Left lobe of liver (tissue), 1 donor: ENCODE data around the genes ADAT1 and MAF.

- PRO-cap, result no peak
Measured at GRCh38 chr16:75621163-75621567, 1.9 kb downstream of the ADAT1 start.

GRCh38 chr16:75623095-75623691 lies at the start of gene ADAT1:
TSS of gene ADAT1 (minus strand) at chr16:75623281.
- PRO-cap, result bidirectional peak, plus-strand start at chr16:75623373, minus-strand start at chr16:75623241

DNA sequence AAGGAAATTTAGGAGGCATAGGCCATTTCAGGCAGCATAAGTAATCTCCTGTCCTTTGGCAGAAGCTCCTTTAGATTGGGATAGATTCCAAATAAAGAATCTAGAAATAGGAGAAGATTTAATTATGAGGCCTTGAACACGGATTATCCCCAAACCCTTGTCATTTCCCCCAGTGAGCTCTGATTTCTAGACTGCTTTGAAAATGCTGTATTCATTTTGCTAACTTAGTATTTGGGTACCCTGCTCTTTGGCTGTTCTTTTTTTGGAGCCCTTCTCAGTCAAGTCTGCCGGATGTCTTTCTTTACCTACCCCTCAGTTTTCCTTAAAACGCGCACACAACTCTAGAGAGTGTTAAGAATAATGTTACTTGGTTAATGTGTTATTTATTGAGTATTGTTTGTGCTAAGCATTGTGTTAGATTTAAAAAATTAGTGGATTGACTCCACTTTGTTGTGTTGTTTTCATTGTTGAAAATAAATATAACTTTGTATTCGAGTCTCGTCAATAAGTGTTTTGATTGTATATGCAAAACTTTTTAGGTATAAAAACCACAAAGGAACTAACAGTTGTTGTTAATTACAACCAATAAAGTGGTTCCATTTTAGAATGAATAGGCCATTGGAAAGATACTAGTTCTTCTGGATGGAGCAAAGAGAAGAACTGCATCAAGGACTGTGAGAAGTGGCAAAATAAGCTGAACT lies 9.5 kb downstream of the TERF2IP start:
- PRO-cap, result no peak

- PRO-cap, result no peak
Measured at GRCh38 chr16:75657639-75658623, 10.4 kb downstream of the TERF2IP start.

GRCh38 chr16:77640885-77641084 lies 81.5 kb upstream of the NUDT7 start:
- PRO-cap, result no peak

GRCh38 chr16:77656792-77657494 lies 65.4 kb upstream of the NUDT7 start:
- PRO-cap, result no peak

- PRO-cap, result no peak
Measured at GRCh38 chr16:78002730-78003087, 19.6 kb upstream of the CLEC3A start.

DNA sequence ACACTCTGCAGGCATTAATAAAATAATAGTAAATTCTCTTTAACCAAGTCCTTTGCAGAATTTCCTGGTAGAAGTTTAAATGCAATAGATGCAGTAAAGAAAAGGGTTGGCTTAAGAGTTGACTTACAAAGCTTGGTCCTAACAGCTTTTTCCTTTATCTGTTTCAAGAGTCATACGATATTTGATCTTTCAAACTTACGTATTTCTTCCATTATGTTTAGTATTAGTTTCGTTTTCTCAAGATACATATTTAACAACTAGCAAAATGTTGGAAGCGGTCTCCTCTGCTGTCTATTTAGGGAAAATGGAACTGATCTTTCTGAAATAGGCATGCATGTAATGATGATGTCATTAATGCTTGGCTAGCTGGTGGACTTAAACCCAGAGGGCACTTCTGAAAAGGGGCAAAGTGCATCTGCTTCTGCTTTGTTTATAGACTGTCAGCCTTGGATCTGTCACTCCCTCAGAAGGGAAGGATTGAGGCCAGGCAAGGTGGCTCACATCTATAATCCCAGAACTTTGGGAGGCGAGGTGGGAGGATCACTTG lies 185.3 kb downstream of the WWOX start:
- PRO-cap, result bidirectional peak, plus-strand start at position 458 of the sequence, minus-strand start at position 297 of the sequence

DNA sequence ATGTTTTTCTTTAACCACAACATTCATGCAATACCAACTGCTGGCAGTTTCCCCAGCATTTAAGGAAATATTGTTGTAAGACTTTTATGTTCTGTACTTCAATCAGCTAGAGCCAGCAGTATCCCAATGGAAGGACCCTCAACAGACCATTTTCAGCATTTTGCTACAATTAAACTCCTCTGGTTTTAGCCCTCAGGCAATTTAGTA lies 362.3 kb downstream of the WWOX start:
- PRO-cap, result no peak

GRCh38 chr16:78537312-78537923 lies 438.0 kb downstream of the WWOX start:
- PRO-cap, result no peak

GRCh38 chr16:78551112-78552158 lies 452.0 kb downstream of the WWOX start:
- PRO-cap, result no peak

DNA sequence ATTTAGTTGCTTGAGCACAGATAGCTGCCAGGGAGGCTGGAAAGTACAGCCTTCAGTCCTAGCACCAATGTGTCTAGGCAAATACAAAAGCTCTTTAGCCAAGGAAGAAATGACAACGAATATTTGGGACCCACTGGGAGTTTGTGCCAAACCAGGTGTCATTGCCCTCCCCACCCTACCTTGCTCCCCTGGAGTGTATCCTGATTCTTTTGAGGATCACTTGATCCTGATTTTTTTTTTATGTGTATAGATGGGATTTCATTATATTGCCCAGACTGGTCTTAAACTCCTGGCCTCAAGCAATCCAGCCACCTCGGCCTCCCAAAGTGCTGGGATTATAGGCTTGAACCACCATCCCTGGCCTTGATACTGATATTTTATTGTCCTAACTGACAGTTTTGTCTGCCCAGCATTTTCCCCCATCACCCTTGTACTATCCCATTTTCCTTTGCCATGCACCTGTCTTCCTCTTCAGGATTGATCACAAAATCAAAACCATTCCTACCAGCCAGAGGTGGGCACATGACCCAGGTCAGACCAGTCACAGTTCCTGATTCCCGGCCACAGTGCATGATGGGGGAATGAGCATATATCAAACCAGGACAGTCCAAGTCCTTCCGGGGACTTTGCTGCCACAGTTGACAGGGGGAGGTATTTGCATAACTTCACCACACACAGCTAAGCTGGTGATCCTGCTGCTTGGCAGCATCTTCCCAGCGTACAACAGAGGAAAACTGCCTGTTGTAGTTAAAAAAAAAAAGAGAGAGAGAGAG lies 493.7 kb downstream of the WWOX start:
- PRO-cap, result no peak

DNA sequence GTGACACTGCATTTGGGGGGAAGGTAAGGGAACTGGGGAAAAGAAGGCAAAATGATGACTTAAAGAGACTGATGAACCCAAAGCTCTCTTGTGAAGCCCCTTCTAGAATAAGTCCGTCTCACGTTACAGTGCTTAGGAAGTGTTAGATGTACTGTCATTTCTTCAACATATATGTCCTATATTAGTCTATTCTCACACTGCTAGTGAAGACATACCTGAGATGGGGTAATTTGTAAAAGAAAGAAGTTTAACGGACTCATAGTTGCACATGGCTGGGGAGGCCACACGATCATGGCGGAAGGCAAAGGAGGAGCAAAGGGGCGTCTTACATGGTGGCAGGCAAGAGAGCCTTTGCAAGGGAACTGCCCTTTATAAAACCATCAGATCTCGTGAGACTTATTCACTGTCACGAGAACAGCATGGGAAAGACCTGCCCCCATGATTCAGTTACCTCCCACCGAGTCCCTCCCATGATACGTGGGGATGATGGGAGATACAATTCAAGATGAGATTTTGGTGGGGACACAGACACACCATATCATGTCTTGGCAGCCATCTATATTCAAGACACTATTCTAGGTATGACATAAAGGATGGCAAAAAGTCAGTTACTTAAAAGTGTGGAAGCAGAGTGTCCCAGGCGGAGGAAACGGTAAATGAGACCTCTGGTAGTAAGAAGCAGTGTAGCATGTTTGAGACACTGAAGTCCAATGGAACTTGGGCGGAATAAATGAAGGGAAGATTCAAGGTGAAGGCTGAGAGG lies 614.7 kb downstream of the WWOX start:
- PRO-cap, result no peak

GRCh38 chr16:78796214-78796778 lies 696.8 kb downstream of the WWOX start:
- PRO-cap, result no peak

DNA sequence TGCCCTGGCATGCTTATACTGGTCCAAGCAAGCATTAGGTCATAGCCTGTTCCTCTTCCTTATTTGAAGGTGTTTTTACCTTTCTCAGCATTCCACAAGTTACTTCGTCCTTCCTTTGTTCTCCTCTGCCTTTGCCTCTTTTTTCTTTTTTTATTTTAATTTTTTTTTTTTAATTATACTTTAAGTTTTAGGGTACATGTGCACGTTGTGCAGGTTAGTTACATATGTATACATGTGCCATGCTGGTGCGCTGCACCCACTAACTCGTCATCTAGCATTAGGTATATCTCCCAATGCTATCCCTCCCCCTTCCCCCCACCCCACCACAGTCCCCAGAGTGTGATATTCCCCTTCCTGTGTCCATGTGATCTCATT lies 548.7 kb downstream of the MAF start:
- PRO-cap, result no peak

DNA sequence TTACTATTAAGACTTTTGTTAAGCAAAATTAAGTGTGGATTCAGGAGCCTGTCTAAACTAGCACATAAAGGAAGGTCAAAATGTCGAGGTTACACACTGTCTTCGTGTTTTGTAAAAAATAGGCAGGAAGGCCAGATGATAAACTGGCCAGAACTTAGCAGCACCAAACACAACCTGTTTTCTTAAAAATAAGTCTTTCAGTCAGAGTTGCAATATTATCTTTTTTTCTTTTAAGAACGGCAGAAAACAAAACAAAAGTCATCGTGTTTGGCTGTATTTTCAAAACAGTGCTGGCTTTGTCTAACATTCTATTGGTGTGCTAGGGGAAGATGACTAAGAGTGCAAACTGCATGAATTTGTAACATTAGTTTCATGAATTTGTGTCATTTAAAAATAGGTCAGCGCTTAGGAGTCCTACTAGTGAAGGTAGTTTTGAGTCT lies 5.3 kb downstream of the MAF start:
- PRO-cap, result no peak

- PRO-cap, result bidirectional peak, plus-strand start at chr16:79600199, minus-strand start at chr16:79600020; unidirectional peak, minus-strand start at chr16:79600310; bidirectional peak, plus-strand start at chr16:79600887, minus-strand start at chr16:79600739
Measured at GRCh38 chr16:79600113-79601023, at the start of gene MAF. TSS of gene MAF (minus strand) at chr16:79600737.

DNA sequence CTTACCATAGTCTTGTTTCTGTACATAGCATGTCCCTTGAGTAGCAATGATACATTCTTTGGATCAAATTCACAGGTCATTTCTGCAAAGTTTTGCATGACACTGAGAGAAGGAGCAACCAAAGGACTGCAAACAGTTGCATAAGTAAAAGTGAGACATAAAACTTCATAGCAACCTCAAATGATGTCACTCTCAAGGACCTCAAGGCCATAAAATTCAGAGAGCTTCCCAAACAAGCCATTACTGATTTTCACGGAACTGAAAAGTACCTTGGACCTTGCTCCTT lies 275.2 kb upstream of the DYNLRB2 start:
- PRO-cap, result no peak

GRCh38 chr16:80900158-80901120 lies 96.0 kb upstream of the CDYL2 start:
- PRO-cap, result no peak

- PRO-cap, result no peak
Measured at GRCh38 chr16:81036899-81037388, 1.3 kb downstream of the ATMIN start.